ENCODE results near the gene SNRPB2.

- PRO-cap, result no peak
- RAMPAGE, long total RNA, result start-site peak on the plus strand at chr20:16730005-16730063, 905 and 971 reads in 2 replicates
Observed at GRCh38 chr20:16729521-16730113, at the start of gene SNRPB2. Gene SNRPB2 (plus strand): TSS chr20:16730026.

DNA sequence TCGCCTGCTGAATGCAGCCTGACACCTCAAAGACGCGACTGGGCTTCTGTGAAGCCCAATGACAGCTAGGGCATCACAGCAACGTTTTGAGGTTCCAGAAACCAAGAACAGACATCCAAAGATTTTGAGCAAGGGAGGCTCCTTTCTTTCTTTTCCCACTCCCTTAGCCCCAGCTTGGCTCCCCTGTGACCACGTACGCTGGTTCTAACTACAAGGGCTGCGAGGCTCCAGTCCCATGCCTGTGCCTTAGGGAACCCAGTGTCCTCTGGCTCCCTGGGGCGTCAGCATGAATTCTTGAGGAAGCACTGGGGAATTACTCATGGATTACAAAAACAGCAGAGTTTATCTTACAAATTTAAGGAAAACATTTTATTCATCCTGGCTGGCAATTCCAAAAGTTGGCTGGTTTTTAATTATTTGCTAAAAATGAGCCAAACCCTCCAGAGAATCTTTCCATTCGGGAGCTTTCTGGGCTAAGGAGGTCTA lies 99.7 kb downstream of the BFSP1 start:
- PRO-cap, result no peak
- RAMPAGE, long total RNA, result no peak

- PRO-cap, result no peak
- RAMPAGE, long total RNA, result no peak
Observed at GRCh38 chr20:17610277-17611391, 40.8 kb downstream of the DSTN start.

DNA sequence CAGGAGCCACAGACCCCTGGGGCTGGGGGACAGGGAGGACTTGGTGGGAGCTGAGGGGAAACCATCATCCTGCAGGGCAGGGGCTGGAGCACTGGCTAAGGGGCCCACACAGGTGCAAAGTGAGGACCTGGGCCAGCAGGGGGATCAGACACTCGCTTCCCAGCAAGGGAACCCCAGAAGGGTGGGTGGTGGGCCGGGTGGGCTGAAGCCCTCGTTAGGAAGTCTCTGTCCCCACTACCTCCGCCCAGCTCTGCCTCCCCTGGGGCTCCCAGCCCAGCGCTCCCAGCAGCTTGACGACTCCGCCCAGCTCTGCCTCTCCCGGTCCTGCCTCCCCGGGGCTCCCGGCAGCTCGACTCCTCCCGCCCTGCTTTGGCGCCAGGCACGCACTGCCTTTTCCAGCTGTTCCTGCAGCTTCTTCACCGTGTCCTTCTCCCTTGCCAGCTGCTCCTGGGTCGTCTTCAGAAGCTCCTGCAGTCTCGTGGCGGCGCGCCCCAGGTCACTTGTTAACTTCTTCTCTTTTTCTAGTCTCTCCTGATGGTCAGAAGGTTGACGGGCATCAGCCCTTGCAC lies 44.6 kb downstream of the DSTN start:
- PRO-cap, result no peak
- RAMPAGE, long total RNA, result no peak

DNA sequence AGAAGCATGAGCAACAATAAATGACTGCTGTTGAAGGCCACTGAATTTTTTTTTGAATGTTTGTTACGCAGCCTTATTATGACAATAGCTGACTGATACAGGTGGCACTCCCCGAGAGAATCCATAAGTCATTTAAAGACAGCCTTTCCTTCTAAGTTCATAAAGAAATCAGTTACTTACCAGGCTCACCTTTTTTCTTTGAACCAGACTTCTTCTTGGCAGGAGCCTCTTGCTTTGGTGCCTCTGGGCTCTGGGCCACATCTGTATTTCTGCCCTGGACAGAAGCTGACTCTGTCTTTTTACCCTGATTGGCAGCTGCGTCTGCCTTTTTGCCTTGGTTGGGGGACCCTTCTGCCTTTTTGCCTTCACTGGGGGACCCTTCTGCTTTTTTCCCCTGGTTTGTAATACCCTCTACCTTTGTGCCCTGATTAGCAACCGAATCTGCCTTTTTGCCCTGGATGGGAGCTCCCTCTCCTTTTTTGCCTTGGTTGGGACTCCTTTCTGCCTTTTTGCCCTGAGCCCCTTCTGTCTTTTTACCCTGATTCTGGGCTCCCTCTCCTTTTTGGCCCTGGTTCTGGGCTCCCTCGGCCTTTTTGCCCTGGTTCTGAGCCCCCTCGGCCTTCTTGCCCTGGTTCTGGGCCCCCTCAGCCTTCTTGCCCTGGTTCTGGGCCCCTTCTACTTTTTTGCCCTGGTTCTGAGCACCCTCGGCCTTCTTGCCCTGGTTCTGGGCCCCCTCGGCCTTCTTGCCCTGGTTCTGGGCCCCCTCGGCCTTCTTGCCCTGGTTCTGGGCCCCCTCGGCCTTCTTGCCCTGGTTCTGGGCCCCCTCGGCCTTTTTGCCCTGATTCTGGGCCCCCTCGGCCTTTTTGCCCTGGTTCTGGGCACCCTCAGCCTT lies 23.4 kb downstream of the RRBP1 start:
- PRO-cap, result no peak
- RAMPAGE, long total RNA, result no peak

DNA sequence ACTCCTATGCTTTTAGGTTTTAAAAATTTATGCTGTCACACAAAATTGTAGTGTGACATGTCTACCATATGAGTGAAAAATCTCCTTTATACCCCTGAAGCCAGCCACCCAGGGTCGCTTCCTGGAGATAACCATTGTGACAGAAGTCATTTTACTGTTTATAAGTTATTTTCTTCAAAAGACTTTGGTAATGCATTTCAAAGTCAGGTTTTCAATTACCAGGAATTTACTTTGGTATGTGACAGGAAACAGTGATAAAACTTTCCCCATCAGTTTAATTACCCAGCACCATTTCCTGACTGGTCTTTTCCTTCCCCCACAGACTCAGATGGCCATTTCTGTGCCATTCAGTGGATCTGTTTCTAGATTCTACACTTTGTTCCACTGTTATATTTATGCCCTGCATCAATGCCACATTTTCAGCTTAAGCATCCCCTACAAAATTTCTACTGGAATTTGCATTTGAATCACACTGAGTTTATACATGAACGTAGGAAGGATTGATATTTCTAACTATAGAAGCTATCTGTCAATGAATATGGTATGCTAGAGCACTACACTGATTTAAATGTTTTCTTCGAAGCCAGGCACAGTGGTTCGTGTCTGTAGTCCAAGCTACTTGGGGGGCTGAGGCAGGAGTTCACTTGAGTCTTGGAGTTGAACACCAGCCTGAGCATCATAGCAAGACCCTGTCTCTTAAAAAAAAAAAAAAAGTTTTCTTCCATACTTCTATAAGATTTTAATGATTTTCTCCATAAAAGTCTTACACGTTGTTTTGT lies 16.2 kb downstream of the RRBP1 start:
- PRO-cap, result no peak
- RAMPAGE, long total RNA, result no peak

GRCh38 chr20:17808348-17808768 lies 108.6 kb downstream of the BANF2 start:
- PRO-cap, result no peak
- RAMPAGE, long total RNA, result no peak

DNA sequence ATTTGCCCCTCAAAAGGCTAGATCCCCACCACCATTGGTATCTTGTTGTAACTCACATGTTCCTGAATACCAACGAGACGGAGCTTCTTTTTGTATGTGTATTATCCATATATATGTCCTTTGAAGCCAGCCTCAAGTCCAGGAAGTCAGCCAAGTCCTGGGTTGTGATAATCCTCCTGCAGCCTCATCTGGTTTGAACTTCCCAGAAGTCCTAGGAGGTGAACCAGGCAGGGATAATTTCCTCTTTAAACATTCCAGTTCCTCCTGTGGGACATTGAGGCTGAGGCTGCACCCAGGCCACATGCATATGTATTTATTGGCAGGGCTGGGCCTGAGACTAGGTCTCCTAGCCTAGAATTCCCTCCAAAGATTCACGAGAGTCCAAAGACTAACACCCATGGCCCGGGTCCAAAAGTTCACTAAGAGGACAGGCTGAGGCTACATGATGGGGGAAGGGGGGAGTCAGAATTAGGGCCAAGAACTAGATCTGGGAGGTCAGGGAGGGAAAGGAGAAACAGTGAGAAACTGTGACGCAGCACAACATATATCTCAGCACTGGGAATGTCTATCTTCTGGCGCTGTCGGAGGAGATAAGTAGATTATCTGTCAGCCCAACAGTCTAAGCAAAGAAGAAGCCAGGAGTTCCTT lies 43.4 kb downstream of the SNX5 start:
- PRO-cap, result no peak
- RAMPAGE, long total RNA, result no peak

DNA sequence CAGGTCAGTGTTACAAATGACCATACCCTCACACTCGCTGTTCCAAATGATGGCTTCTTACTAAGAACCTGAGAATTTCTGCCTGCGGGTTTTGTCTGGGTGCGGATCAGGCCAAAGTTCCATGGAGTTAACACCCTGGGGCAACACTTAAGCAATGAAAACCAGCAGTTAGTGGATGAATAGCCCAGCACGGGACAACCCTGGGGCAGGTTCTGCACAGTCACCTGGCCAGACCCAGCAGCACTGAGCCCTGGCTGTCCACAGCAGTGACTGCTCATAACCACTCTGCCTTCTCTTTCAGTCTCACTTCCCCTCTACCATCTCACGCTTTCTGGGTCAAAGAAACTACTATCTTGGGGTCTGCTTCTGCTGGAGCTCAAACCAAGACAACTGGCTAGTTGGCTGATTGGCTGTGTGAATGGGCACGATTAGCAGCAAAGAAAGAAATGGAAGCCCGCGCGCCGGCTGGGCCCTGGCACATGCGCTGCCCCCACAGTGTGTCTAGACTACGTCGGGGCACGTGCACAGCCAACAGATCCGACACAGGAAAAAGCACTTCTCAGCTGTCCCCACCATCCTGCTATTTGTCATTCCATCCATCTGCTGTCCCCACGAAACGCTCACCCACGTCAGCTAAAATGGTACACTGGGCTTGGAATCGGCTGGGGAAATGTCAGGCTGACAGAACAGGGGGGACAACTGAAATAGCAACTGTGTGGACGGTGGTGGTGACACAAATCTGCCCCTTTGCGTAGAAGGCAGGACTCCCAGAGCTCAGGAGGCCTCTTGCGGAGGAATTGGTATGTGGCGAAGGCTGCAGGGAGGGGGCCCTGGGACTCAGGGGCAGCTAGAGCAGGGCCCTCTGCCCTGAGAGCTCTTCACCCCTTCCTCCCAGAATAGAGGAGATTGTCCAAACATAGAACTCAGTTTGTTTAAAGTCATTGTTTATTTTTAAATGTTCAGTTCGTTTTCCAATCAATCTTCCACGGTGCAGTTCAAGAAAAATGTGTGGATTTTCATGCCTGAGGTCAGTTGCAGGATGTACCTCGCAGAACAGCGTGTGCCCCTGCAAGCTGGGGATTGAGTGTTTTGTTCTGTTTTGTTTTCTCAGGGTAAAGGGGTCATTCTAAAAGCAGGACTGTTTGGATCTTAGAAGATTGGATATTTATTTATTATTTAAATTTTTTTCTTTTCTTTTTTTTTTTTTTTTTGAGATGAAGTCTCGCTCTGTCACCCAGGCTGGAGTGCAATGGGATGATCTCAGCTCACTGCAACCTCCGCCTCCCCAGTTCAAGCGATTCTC lies 36.9 kb downstream of the MGME1 start:
- PRO-cap, result no peak
- RAMPAGE, long total RNA, result no peak

DNA sequence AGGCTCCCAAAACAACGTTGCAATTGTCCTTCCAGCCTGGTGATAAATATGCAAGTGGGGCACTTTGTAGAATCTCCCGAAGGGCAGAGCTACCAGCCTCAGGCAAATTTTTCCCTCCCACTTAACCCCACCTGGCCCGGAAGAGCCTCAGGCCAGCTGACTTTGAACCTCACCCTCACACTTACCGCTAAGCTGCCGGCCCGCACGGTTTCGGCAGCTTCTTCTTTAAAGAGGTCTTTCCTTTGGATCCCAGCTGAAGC lies 2.5 kb downstream of the OVOL2 start:
- PRO-cap, result no peak
- RAMPAGE, long total RNA, result no peak

GRCh38 chr20:18166076-18166633 lies 28.5 kb downstream of the KAT14 start:
- PRO-cap, result no peak
- RAMPAGE, long total RNA, result no peak

DNA sequence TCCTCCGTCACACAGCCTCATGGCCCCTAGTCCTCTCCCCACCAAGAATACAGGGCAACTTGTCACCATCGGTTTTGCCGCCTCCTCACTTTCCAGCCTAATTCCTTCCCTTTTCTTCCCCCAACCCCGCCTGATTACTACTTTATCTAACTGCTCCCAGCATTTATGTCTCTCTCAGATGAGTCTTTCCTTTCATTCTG lies 11.9 kb upstream of the SMIM26 start:
- PRO-cap, result no peak
- RAMPAGE, long total RNA, result no peak

- PRO-cap, result no peak
- RAMPAGE, long total RNA, result no peak
Observed at GRCh38 chr20:19241380-19241898, 29.0 kb downstream of the SLC24A3 start.

DNA sequence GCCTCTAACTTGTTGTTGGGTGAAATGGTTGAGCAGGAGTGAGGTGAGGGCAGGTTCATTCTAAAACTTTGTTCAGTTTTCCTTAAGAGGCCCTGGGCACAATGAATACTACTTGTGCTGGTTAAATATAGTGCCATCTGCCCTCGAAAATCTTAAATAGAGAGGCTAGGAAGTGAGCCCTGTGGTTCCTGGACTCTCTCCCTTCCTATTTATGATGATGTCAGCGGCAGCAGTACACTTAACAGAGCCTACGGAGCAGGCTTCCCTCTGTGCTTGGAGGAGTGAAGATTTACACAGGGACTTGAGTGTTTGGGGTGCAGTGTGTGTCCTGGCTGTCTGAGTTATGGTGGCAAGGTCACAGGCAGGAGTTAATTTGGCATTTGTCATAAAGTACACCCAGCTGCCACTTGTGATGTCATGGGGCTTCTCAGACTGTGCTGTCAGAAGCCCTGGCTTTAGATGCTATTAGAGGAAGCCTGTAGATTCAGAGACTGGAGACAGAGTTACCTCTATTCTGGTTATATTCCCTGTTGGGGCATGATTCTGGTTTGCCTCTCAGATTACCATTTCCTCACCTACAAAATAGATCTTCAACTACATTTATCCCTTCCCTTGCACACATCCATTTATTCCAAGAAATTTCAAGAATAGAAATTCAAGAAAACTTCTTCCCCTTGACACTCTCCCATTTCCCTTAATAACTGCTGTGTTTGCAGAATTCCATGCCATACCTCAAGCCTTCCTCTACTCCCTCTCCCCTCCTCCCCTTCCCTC lies 72.0 kb downstream of the SLC24A3 start:
- PRO-cap, result no peak
- RAMPAGE, long total RNA, result no peak

- PRO-cap, result no peak
- RAMPAGE, long total RNA, result no peak
Observed at GRCh38 chr20:19427508-19427938, 215.1 kb downstream of the SLC24A3 start.

DNA sequence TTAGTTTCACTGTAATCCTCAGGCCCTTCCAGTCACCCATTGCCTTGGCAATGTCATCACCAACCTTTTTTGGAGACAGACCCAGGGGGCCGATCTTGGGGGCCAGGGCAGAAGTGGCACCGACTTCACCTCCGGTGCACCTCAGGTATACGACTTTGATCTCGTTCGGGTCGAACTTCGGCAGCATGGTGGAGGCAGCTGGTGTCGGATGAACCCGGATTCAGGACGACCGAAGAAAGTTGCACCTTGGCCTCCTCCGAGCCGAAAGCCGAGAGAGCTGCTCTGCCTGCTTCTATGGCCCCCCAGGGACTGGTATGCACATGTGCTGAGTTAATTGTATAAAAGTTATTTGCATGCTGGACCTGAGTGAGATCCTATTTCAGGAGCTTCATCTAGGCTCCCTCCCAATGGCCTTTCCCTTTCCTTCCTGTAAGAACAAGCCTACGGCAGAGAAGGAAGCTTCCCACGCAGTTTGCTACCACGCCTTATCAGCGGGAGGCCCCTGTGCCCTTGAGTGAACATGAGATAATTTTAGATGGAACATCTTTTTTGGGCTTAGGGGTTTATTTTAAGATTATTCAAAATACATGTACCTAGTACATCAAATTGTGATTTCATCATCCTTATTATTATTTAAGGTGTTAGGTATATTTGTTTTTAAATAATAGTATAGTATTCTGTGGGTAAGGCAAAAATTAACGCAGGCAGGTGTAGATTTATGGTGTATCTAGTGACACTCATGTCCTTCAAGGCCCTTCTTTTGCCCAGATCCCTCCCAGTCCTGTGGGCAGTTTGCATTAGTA lies 65.9 kb downstream of the RIN2 start:
- PRO-cap, result no peak
- RAMPAGE, long total RNA, result no peak

DNA sequence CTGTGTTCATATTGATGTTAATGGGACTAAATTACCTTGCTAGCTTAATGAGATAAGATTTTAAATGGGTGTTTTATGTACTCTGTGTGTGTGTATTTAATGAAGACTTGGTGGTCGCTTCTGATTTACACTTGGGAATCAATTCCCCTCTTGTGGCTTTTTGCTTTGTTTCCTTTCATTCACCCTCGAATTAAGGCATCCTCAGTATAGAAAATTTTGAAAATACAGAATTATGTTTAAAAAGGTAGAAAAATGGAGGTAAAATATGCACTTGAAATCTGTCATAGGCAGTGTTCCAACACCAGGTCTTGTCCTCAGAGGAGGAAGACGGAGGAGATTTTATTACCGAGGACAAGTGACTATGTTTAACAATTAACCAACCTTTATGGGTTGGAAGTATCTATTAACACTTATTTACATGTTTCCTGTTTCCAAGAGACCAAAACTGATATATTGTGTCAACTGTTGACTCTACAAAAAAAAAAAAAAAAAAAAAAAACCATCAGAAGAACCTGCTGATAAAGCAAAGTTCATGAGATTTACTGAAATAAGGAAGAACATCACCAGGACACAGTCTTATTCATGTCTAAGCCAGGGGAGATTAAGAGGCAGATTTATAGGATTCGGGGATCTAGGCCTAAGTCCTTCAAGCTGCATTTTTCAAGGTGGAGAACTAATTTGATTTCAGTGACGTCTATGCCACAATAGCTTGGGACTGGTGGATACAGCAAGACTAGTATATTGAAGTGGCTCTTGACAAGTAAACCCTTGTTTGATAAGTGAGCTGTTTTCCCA lies 126.8 kb upstream of the NAA20 start:
- PRO-cap, result no peak
- RAMPAGE, long total RNA, result no peak

GRCh38 chr20:19942913-19943463 lies 74.2 kb upstream of the NAA20 start:
- PRO-cap, result no peak
- RAMPAGE, long total RNA, result no peak

- PRO-cap, result no peak
- RAMPAGE, long total RNA, result no peak
Observed at GRCh38 chr20:19964500-19964964, 52.6 kb upstream of the NAA20 start.

- PRO-cap, result no peak
- RAMPAGE, long total RNA, result no peak
Observed at GRCh38 chr20:19992932-19993849, 24.0 kb upstream of the NAA20 start.

All from spinal cord (tissue), 3 donors.